Sigmoid colon (tissue), 4 donors: ENCODE measurements around a stretch of chr4.

- PRO-cap, result no peak
- RAMPAGE, long total RNA, 4 experiments, result no peak in any of the 4 experiments
Observed at GRCh38 chr4:139689306-139689657, 23.7 kb downstream of the MGST2 start.

DNA sequence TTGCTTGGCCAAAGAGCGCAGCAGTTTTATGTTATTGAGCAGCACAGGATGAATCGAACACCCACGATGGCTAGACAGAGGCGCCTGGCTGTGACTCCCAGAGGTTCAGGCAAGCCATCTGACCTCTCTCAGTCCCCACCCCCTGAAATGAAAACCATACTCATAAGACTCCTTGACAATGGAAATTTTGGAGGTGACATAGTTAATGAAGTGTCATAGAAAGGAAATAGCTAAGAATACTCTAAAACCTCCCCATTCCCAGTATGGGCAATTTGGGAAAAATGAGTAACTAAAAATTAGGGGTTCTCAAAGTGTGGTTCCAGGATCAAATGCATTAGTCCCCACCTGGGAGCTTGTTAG lies 70.7 kb downstream of the MGST2 start:
- PRO-cap, result no peak
- RAMPAGE, long total RNA, 4 experiments, result no peak in any of the 4 experiments

DNA sequence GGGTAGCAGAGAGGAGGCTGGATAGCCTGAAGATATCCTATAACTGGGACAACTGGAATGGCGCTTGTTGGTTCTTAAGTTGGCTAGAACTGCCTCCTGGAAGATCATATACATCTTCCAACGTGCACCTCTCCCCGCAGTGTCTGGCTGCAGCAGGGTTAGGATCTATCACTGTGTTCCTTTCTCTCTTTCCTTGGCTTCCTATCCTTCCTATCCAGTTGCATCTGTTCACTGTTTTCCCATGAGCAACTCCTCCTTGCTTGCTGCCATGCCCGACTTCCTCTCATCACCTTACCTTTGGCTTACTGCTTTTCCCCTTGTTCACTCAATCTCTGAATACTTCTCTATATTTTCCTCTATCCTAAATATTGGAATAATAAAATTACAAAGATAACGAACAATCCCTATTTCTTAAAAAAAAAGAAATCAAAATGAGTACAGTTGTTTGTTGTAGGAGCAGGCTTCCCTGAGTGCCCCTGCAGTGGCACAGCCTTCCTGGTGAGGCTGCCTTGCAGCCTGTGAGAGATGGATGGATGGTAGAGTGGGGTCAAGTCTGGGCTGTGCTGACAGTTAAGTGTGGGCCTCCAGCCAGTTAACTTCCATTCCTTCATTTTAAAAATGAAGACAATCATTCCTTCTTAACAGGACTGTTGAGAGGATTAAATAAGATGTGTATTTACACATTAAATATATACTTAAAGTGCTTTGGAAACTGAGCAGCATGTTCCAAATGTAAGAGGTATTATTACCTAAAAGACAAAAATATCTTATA lies 136.7 kb downstream of the MGST2 start:
- PRO-cap, result no peak
- RAMPAGE, long total RNA, 4 experiments, result no peak in any of the 4 experiments

GRCh38 chr4:139934078-139934786 lies 219.8 kb downstream of the MAML3 start:
- PRO-cap, result no peak
- RAMPAGE, long total RNA, 4 experiments, result no peak in any of the 4 experiments

DNA sequence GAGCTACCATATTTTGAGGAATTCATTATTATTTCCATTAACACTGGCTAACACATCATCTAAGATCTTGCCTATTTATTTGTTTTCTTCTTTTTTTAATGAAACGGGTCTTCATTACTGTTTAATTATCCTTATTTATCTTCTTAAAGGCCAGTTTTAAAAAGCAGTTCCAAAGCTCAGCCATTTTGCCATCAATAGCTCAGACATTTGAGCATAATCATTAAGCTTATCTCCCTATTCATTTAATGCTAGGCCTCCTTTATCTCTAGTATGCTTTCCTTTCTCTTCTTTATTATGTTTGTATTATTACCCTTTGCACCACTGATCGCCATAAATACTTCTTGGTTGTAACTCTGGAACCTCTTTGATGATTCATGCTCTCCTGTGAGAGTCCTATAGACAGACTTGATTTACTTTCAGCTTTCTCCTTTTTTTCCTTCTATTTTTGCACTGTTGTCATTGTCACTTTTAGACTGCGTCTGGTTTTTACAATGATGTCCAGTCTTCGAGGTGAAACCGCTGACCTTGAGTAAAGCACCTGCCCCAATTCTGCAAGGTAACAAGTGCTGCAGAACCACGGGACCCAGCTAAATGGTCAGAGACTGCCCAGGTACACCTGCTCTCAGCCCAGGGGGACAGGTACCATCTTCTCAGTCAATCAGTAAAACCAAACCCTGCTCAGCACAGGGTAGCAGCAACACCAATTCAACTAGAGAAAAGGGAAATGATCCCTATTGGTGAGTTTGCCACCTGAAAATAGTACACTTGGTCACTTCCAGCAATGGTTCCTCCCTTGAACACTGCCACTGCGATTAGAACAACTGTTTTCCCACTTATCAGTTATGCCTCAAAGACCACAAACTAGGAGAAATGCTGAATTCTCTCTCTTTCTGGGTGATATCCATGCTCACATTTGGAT lies 125.2 kb downstream of the MAML3 start:
- PRO-cap, result no peak
- RAMPAGE, long total RNA, 4 experiments, result no peak in any of the 4 experiments

DNA sequence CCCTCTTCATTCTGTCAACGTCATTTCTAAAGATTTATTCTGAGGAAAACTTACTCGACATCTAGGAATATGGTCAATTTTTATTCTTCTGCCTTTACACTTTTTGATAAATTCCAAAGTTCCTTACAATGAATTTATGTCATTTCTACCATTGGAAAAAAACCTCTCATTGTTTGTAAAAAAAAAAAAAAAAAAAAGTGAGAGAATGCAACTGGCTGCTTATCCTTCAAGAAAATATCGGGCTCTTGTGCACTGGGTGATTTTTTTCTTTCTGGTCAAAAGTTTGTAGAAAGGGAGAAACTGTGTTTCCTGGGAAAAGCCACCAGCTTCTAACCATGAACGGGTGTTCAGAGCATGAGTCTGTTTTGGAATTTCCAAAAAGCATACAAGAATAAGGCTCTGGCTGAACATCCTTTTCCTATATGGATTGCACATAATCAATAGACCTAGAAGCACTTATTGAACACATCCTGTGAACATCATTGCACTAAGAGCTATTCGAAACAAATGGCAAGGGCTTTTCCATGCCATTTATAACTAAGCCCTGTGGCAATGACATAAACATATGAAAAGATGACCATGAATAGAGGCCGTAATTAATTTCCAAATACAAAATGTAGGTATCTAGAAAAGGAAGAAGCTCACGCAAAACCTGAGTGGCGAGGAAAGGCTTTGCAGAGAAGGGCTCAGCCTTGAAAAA lies 121.1 kb downstream of the MAML3 start:
- PRO-cap, result no peak
- RAMPAGE, long total RNA, 4 experiments, result no peak in any of the 4 experiments

DNA sequence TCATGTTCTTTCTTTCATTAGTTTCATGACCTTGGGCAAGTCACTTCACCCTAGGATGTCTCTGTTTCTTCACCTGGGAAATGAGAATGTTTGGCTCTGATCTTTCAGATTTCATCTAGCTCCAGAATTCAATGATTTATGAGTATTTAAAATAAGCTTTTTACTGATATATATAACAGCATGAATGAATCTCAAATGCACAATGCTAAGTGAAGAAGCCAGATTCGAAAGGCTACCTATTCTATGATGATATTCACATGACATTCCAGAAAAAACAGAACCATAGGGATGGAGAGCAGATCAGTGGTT lies 64.6 kb downstream of the MAML3 start:
- PRO-cap, result no peak
- RAMPAGE, long total RNA, 4 experiments, result no peak in any of the 4 experiments

DNA sequence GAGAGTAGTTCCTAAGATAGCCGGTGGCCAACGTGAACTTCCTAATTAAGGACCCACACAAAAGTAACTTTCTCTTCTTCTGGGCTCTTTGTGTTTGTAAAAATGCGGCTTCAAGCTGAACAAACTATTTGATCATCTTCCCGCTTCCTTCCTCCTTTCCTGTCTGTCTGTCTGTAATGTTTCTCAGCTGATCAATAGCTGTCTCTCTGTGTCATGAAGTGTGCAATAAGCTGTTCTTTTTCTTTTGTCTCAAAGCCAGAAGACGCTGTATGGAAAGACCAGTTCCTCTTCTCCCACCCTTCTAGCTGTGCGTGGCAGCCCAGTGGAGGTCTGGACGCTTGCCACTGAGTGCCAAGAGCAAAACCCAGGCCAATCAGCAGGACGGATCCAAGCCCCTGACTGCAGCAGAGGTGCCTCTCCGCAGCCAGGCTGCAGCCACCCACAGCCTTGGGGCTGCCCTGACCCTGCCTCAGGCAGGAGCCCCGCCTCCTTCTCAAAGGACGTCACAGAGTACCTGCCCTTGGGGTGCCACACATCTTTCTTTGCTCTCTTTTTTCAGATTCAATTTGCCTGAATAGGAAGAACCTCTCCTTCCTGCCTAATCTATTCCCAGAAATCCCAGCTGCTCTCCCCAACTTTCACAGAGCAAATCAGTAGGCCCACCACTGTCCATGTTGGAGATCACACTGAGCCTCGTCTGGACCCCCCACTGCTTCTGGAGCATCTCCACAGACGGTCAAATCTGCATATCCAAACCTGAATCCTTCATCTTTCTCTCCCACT lies 59.2 kb downstream of the MAML3 start:
- PRO-cap, result no peak
- RAMPAGE, long total RNA, 4 experiments, result no peak in any of the 4 experiments

DNA sequence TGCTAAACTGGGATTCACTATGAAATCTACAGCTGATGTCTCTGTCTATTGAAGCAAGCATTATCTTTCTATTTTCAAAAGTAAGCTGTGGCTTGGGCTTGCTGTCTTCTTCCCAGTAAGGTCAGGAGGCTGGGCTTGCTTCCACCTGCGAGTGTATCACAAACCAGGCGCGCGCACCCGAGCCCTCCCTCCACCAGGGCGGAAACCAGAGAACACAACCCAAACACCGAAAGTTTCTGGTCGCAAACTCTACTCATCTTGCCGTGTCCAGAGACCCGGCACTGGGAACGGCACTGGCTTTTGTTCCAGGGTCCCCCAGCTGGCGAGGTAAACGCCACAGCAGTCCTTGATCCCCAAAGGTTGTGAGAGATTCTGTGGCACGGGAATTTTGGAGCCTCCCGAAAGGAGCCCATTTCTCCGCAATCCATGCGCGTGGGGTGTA lies 3.8 kb downstream of the MAML3 start:
- PRO-cap, result no peak
- RAMPAGE, long total RNA, 4 experiments, result no peak in any of the 4 experiments

DNA sequence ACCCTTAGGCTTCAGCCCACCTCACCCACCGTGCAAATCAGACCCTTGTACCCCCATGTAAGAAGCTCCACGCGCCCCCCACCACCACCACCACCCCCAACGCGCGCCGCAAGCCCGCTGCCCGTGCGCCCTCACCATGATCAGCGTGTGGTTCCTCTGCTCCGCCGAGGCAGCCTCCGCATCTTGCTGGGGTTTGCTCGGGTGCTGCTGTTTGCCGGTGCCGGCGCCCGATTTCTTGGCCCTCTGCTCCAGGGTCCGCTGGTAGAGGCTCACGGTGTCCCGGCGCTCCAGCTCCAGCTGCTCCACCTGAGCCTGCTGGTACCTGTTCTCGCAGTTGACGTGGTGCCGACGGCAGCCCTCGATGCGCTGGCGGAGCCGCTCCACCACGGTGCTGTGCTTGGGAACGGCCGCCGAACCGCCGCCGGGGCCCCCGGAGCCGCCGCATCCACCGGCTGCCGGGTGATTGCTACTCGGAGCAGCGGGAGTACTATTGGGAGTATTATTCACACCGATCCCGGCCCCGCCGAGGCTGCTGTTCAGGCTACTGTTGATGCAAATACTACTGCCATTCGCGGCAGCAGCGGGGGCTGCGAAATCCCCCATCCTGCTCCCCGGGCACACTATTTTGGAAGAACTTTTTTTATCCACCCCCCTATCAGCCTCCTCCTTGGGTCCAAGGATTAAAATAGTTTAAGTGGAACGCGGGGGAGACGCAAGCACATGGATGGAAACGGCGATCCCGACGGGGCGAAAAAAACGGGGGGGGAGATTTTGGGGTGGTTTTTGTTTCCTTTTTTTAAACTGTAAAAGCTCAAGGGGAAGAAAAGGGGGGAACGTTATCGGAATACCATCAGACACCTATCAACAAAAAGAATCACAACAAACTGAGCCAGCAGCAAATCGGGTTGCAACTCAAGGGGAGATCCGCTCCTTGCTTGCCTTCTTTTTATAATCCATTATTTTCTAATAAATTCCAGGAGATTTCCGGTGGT lies 963 bp downstream of the MAML3 start:
- PRO-cap, result bidirectional peak, plus-strand start at position 333 of the sequence, minus-strand start at position 147 of the sequence
- RAMPAGE, long total RNA, 4 experiments, result no peak in any of the 4 experiments

- PRO-cap, result no peak
- RAMPAGE, long total RNA, 4 experiments, result no peak in any of the 4 experiments
Observed at GRCh38 chr4:140244175-140244755, 90.3 kb upstream of the MAML3 start.

GRCh38 chr4:140374332-140374625 lies 833 bp downstream of the SCOC start:
- PRO-cap, result no peak
- RAMPAGE, long total RNA, 4 experiments, result no peak in any of the 4 experiments

DNA sequence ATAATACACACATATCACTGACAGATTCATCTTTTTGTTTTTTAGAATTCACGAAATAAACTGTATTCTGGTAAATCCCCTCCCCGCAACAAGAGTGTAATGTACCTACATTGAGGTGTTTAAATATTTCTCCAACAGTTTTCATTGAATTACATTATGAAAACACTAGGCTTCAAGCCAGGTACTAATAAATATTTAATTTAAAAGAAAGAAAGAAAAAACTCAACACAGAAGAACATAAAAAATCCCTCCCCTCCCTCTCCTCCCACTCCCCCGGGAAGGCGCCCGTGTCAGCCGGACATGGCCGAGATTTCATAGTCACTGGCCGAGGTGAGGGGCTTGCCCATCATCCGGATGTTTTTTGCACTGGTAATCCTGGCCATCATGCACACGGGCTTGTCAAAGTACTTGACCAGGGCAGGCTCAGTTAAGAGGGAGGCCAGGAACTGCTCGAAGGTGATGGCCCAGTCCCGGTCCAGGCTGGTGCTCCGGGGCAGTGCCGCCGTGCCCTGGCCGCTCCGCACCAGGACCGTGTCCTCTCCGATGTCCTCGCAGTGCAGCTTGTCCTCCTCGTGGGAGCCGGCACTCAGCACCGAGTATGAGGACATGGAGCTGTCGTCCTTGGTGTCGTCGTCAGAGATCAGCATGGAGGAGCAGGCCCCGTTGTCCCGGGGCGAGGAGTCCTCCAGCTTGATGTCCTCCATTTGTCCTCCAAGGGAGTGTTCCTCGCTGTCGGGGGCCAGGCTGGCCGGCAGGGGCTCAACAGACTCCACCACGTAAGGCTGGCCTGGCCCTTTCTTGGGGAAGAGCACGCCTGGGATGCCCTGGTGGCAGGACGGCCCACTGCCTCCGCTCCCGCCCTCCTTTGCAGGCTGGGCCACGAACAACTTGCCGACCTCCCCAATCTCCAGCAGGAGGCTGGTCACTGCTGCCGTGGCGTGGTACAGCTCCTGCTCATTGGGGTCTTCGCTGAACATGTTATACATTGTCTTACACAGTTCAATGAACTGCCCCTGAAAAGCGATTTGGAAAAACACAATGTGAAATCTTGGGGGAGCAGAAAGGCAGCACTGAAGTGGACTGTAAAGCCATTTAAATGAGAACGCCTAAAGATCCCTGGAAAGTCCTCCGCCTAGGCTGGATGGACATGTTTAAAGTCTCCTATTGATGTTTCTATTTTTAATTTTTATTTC lies 53.5 kb upstream of the UCP1 start:
- PRO-cap, result no peak
- RAMPAGE, long total RNA, 4 experiments, result start-site peak on the minus strand in 1 of 4 experiments, centred at position 605 of the sequence, 6 reads per replicate

DNA sequence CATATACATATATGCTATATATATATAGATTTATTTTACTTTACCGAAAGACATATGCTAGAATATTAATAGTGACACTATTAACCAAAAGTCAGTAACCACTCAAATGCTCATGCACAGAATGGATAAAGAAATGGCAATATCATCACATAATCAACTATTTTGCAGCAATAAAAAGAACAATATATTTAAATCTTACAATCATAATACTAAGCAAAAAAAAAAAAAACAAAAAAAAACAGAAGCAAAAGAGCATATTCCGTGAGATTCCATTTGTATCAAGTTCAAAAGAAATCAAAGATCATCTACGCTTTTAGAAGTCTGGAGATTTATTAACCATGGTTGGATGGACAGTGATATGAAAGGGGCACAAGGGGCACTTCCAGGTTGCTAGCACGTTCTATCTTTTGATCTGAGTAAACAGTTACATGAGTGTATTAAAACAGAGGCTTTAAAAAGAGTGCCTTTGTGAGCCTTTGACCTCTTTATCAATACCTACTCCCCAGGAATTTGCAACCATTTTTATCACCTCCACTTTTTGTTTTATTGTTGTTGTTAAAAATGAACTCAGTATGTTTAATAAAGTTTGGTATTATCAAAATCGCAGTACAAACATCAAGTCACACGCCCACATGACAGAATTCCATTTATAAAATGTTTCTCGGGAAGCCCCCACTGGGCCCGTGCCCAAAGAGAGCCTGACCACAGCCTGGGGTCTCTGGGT lies 72.3 kb upstream of the UCP1 start:
- PRO-cap, result no peak
- RAMPAGE, long total RNA, 4 experiments, result no peak in any of the 4 experiments

GRCh38 chr4:140752671-140753631 lies 3.2 kb downstream of the TBC1D9 start:
- PRO-cap, result no peak
- RAMPAGE, long total RNA, 4 experiments, result no peak in any of the 4 experiments

DNA sequence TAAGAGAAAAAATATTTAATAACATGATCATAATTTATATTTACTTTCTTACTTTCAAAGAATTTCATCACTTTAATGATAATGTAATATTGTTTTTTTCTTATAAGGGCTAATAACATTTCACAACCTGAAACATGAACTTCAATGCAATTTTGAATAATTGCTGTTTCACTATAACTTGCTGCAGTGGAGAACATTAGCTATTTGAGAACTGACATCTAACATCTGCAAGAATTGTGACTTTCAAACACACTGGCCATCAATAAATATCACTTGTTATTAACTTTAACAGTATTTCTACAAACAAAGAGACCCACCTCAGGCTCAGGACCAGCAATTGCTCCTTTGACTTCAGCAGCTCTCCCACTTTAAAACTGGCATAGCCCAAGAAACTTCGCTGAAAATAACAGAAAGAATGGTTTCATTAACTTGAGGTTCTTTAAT lies 540.9 kb downstream of the INPP4B start:
- PRO-cap, result unidirectional peak, minus-strand start at position 376 of the sequence
- RAMPAGE, long total RNA, 4 experiments, result no peak in any of the 4 experiments

DNA sequence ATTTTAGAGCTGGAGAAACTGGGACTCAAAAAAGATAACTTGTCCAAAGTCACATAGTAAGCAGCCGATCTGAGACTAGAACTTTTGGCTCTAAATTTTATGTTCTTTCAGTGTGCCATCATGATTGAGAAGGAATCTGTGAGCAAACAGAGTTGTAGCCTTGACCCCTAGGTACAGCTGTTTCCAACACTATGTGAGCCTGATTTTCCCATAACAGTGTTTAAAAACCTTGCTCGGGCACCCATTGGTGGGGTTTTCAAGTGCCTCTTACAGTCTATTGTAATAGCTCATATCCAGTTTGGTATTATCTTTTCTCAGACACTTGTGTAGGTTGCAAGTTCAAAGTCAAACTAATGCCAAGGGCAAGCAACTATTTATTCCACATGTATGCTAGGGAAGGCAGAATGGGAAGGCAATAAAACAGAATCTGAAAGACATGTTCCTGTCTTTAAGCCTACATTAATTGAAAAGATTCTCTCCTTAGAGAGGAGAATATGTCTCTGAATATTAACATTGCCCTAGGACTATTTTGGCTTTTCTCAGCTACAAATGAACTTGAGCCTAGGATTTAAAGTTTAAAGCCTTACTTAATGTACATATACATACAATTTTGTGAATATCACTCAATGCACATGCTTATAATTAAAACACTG lies 467.8 kb downstream of the INPP4B start:
- PRO-cap, result no peak
- RAMPAGE, long total RNA, 4 experiments, result no peak in any of the 4 experiments

DNA sequence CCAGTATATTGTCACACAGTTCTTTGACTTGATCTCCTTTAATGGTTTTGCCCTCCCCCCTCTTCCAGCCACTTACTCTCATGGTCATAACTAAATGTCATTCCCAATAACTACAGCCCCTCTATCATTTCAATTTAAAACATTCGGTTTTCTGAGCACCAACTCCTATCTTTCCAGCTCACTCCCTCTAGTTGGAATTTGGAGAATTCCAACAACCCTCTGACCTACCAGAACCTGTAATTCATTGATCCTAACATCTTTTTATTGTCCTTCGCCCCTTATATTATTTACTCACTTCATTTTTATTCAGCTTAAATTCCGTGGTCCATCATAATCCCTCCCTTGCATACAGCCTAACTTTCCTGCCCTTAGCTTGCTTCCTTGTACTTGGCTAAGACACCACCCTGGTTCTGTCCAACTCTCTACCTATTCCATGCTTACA lies 21.6 kb upstream of the USP38 start:
- PRO-cap, result no peak
- RAMPAGE, long total RNA, 4 experiments, result no peak in any of the 4 experiments

DNA sequence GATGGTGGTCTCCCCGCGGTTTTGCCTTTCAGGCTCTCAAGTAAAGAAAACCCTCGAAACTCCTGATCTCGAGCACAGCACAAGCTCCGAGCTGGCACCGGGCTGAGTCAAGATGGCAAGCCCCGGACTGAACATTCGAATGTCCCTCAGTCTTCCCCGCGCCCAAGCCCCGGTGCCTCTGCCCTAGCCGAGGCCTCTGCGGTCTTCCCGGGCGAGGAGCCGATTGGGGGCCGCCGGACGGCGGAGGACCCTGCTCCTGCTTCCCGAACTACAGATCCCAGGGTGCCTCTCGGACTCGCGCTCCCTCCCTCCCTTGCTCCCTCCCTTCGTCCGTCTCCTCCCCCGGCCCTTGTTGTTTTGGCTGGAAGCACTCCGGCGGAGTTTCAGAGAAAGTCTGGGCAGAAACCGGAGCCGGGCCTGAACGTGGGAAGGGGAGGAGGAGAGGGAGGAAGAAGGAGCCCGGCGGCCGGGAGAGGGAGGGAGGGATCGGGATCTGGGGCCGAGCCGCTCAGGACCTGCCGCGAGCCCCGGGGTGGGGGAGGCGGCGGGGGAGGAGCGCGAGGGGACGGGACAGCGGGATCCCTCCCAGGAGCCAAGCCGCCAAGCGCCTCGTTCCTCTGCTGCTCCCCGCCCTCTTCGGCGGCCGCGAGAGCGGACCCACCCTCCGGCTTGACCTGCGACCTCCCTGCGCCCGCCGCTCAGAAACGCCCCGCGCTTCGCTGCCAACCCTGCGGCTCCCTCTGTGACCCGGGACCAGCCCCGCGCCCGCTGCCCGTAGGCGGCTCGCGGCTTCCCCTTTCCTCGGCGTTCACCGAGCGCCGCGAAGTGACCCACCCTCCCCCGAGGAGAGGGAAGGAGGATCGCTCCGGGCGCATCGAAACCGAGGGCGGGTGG lies 602 bp upstream of the GAB1 start:
- PRO-cap, result bidirectional peak, plus-strand start at position 386 of the sequence, minus-strand start at position 270 of the sequence; bidirectional peak, plus-strand start at position 539 of the sequence, minus-strand start at position 488 of the sequence
- RAMPAGE, long total RNA, 4 experiments, result start-site peak on the plus strand in 1 of 4 experiments, centred at positions 360 to 678 of the sequence, 28 to 54 reads per replicate

- PRO-cap, result no peak
- RAMPAGE, long total RNA, 4 experiments, result no peak in any of the 4 experiments
Observed at GRCh38 chr4:143348125-143349083, 11.7 kb downstream of the GAB1 start.